AG09309 (cell line): ENCODE measurements around the genes KSR1, LYRM9 and SLC13A2.

DNA sequence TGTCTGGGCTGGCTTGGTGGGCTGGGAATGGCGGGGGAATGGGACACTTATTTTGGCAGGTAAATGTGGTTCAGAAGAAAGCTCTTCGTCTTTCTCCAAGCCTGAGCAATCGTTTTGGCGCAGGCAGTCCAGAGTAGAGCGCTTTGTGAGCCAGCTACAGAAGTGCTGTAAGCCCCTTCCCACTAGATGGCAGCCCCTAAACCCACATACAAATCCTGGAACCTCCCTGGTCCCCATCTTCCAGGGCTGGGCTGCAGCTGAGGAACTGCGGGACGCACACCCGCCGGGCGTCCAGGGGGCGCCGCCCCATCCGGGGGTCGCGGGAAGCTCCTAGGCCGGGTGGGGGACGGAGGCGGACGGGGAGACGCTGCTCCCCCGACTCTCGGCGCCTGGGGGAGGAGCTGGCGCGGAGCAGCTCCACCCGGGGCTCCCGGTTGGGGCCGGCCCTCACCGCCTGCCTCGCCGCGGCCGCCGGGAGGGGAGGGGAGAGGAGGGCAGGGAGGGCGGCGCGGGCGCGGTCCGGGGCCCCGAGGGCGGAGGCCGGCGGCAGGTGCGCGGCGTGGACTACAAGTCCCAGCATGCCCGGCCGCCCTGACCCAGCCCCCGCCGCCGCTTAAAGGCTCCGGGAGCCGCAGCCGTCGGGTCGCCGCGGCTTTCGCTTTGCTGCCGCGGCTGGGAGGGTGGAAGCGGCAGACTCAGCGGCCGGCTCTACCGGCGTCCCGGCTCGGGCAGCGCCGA lies at the start of gene KSR1:
TSS of gene KSR1 (plus strand) at position 643 of the 738 bp plus-strand sequence.
- RRBS: 3% methylated on average over 41 of the region's 71 CpGs

DNA sequence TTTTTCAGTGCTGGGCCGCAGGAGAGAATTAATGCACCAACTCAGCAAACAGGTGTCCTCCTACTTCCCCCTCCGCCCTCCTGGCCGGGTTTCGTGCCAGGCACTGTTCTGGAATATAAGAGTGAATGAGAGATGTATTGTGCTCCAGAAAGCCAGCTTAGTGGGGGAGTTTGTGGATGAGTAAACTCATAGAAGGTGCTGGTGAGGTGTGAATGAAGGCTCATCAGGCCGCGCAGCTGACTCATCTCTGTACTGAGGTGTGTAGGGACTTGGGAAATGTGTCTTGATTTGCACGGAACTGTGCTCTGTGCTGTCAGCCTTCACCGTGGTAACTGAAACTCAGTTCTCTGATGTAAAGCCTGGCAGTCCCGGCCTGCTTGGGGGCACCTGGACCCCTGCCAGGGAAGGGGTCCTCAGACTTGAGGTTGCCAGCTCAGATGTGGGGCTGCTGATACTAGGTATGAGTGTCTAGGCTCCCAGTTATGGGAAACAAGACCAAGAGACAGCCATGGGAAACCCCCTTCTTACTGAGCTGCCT lies 15.4 kb downstream of the KSR1 start:
- RRBS: no CpG with 5 or more reads among the region's 9 CpGs

DNA sequence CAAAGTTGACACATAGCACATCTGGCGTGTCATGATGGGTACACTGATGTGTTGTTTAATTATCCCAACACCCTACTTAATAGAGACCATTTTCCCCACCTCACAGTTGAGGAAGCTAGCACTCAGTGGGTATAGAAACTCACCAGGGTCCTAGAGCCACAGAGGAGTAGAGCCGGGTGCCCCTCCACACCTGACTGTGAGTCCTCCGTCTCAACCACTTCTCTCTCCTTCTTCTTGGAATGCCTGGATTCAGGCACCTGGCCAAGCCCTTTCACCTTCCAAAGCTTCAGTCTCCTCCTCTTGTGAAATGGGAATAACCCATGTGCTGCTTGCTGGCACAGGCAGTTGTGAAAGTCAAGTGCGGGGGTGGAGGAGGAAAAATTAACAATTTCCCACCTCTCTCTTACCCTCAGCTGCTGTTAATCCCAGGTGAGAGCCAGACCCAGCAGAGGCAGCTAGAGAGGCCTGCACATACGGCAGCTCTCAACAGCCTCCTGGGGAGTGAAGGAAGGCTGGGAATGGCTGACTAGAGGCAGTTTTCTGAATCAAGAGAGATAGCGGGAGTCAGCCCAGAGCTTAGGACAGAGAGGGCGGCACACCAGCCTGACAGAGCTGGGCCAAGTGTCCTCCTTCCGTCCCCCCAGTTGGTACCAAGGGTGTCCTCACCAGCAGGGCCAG lies 78.0 kb upstream of the LGALS9 start:
- RRBS: no CpG with 5 or more reads among the region's 8 CpGs

GRCh38 chr17:27805957-27806266 lies 5.6 kb upstream of the NOS2 start:
- RRBS: no CpG with 5 or more reads among the region's 1 CpG

GRCh38 chr17:27892789-27893845 lies at the start of gene LYRM9:
TSS of gene LYRM9 (minus strand) at chr17:27893365.
- RRBS: 2% methylated on average over 41 of the region's 77 CpGs

- RRBS: no CpG with 5 or more reads among the region's 6 CpGs
Observed at GRCh38 chr17:28044231-28045031, 2.0 kb downstream of the NLK start.

DNA sequence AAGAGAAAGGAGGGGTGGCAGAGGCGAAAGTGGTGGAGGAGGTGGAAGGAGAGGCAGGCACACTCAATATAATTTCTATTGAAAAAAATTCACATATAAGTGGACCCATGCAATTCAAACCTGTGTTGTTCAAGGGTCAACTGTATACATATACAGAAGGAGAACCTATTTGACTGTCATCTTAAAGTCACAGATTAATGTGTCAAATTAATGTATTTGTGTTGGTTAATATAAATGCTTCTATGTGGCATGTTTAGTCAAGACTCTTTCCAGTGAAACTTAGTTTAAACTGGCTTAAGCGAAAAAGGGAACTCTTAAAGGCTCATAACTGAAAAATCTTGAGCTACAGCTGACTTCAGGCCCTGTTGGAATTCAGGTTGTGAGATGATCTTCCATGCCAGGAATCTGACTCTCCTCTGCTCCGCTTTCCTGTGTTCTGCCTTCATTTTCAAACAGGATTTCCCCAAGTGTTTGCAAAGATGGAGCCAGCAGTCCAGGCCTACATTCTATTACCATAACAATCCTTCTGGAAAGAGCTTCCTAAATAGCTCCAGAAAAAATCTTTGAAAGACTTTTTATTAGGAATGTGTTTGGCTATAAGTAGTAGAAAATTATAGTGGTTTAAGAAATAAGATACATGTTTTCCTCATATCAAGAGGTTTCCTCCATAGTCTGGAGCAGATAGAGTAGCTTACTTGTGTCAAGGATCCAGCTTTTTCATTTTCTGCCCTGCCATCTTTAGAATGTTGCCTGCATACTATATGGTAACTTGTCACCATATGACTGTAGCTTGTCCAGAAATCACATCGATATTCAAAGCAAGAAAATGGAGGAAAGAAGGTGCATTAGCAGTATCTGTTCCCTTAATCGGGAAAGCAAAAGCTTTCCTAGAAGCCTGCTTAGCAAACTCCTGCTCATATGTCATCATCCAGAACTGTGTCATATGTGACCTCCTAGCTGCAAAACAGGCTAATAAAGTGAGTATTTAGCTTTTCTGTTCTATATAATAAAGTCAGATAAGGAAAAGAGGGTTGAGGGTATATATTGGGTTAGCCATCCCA lies 135.0 kb downstream of the NLK start:
- RRBS: no CpG with 5 or more reads among the region's 5 CpGs

DNA sequence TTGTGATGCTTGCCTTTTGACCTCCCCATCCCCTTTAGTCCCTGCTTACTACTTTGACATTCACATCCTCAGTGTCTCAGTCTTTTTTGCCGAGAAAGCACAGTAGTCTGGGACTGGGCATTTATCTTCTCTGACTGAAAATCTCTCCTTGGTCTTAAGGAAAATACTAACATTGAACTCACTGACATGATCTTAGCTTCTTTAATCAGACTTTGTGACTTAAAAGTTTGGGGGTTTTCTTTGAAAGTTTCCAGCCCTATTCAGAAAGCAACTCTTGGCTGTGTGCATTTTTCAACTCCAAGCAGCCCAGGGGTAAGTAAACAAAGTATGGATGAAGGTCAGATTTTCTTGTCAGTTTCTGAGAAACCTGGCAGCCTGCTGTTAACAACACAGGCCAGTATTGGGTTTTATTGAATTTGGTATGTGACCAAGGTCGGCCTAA lies 10.9 kb downstream of the POLDIP2 start:
- RRBS: no CpG with 5 or more reads among the region's 2 CpGs

DNA sequence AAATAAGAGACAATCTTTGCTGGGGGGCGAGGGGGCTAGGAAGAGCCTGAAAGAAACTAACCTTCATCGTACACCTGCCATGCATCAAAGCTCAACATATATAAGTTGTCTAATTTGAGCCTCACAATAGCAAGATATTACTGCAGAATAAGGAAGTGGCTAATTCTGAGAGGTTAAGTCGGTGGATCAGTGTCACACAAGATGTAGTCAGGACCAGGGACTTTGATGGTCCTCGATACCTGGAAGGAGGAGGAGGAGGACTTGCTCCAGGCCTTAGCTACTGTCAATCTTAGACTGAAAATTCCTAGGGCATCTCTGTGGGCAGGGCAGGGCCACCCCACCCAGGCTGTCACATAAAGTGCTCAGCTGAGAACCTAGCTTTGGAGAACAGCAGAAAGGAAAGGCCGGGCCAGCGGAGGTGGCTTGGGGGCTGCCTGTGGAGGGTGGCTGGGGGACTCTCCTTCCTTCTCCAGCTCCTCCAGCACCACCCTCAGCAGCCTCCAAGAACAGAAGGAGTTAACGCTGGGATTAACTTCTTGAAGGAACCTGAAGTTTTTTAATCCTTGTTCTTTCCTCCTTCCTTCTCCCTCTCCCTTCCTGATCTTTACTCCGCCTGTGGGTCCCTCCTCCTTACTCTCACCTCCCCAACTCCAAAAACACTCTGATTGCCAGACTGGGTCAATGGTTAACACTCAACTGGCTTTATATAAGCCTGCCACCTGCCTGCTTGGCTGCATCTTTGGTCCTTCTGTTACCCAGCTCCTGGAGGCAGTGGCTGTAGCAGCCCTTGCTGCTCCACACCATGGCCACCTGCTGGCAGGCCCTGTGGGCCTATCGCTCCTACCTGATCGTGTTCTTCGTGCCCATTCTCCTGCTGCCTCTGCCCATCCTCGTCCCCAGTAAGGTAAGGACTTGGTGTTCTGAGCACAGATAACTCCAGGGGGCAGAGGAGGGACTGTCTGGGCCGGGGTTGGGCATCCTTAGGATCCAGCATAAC lies at the start of gene SLC13A2:
TSS of gene SLC13A2 (plus strand) at position 734 of the 997 bp plus-strand sequence.
- RRBS: no CpG with 5 or more reads among the region's 13 CpGs

GRCh38 chr17:28591972-28593233 lies 6.4 kb downstream of the SPAG5 start:
- RRBS: no CpG with 5 or more reads among the region's 15 CpGs

GRCh38 chr17:28641801-28642501 lies 3.0 kb downstream of the BLTP2 start:
- RRBS: no CpG with 5 or more reads among the region's 7 CpGs

- RRBS: no CpG with 5 or more reads among the region's 7 CpGs
Observed at GRCh38 chr17:28646655-28647211, 1.8 kb upstream of the BLTP2 start.

- RRBS: no CpG with 5 or more reads among the region's 14 CpGs
Observed at GRCh38 chr17:28677414-28678394, 15.7 kb downstream of the SUPT6H start.

- RRBS: no CpG with 5 or more reads among the region's 3 CpGs
Observed at GRCh38 chr17:28695126-28695514, 16.6 kb downstream of the PROCA1 start.

DNA sequence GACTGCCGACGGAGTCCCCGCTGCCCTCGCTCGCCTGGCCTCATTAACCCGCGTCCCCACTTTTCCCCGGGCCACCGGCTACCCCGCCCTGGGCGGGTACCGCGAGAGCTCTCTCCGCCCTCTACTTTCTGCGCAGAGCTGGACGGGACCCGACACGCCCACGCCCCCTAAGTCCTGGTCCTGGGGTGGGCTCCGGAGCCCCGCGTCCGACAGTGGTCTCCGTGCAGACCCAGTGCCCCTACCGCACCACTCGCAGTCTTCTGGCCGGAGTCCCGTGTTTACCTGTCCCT lies 386 bp upstream of the TLCD1 start:
- RRBS: 1% methylated on average over 9 of the region's 28 CpGs

DNA sequence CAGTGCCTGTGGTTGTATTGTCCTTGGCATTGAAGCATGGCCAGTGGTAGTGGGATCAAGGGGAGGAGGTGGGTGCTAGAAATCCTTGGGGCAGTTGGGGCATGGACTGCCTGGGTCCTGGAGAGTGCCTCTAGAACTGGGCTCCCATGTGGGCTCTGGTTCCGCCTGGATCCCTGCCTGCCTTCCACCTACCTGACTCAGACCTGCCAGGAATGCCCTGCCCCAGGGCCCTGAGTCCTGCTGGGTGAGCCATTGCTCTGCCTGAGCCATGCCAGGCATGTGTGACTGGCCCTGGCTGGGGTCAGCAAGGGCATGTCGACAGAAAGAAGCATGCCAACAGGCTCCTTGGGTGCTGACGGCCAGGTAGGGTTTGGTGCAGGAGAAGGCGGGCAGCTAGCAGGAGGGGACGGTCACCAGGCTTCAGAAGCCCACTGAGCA lies 2.2 kb downstream of the TRAF4 start:
- RRBS: no CpG with 5 or more reads among the region's 5 CpGs

GRCh38 chr17:28758930-28759560 lies 15.2 kb downstream of the TRAF4 start:
- RRBS: no CpG with 5 or more reads among the region's 20 CpGs

GRCh38 chr17:28882224-28882496 lies 15.4 kb downstream of the FLOT2 start:
- RRBS: no CpG with 5 or more reads among the region's 8 CpGs

DNA sequence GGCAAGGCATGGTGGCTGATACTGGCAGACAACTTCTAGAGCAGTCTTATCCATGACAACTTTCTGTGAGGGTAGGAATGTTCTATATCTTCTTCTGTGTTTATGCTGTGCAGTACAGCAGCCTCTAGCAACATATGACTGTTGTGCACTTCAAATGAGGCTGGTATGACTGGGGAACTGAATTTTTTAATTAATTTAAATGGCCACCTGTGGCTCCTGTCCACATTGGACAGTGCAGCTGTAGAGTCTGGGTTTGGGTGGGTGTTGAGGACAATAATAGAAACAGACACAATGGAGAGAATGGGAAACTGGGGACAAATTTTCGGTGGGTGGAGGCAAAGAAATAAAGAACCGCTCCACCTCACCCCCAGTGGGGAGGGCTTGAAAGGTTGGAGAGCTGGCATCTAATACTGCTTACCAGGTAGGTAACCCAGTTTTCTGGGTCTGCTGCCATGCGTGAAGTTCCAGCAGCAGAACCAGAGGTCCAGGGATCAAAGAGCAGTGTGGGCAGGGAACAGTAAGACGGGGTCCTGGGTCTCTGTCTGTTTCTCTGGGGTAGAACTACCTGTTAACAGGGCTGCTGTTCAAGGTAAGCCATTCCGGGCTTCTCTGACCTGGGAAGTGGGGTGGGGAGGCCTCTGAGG lies 5.9 kb downstream of the FLOT2 start:
- RRBS: no CpG with 5 or more reads among the region's 5 CpGs

DNA sequence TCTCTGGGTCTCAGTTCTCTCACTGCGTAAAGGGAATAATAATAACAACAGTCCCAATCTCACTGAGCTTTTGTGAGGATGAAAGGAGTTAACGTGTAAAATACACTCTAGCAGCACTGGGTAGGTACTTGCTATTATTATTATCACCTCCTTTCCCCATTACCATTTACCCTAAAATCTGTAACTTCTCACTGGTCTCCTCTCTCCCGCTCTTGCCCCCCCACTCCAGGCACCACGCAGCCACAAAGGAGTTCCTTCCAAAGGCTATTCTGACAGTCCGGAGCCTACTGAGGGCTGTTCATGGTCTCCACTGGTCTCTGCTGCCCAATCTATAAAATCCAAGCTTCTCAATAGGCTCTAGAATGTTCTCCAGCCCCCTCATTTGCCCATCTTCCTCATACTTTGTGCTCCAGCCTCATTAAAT lies 1.1 kb downstream of the DHRS13 start:
- RRBS: no CpG with 5 or more reads among the region's 5 CpGs